ENCODE results near the gene PTPRD.

DNA sequence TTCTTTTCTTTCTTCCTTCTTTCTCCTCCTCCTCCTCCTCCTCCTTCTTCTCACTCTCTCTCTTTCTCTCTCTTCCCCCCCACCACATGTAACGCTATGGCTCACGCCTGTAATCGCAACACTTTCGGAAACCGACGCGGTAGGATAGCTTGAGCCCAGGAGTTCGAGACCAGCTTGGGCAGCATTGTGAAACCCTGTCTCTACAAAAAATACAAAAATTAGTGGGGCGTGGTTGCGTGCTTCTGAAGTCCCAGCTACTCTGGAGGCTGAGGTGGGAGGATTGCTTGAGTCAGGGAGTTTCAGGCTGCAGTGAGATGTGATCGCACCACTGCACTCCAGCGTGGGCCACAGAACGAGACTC lies 745 bp upstream of the GLDC start:
- PRO-cap, result no peak

DNA sequence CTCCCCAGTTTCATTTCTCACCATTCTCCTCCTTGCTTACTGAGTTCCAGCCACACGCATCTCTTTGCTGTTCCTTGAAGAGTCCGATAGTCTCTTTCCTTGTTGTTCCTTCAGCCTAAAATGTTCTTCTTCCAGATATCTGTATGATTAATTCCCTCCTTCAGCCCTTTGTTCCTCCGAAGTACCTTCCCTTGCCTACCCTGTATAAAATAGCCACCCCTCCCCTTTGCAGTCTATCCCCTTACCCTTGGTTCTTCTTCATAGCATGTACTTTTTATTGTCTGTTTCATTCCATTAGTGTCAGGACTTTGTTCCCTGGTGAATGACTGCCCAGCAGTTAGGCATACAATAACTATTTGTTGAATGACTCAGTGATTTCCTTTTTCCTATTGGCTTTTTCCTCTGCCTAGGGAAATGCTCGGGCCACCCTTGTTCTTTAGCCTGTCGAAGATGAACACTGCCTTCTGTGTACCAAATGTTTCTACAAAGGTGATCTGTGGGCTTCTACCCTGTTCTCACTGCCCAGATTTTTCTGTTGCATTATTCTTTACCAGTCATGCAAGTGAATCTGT lies 30.3 kb downstream of the KDM4C start:
- PRO-cap, result unidirectional peak, minus-strand start at position 324 of the sequence

GRCh38 chr9:7173217-7174095 lies 415.7 kb downstream of the KDM4C start:
- PRO-cap, result no peak

DNA sequence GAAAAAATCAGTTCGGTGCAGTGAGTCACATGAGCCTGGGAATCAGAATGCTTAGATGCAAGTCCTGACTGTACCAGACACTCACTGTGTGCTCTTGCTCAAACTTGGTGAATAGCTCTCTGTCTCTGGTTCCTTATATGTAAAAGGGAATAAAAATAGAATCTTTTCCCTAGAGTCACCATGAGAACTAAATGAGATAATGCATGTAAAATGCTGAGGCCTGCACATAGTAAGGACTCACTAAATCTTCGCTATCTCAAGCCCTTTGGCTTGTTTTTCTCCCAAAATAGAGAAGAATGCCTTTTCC lies 483.4 kb downstream of the DMAC1 start:
- PRO-cap, result no peak

GRCh38 chr9:10242368-10242619 lies 370.5 kb downstream of the PTPRD start:
- PRO-cap, result no peak

DNA sequence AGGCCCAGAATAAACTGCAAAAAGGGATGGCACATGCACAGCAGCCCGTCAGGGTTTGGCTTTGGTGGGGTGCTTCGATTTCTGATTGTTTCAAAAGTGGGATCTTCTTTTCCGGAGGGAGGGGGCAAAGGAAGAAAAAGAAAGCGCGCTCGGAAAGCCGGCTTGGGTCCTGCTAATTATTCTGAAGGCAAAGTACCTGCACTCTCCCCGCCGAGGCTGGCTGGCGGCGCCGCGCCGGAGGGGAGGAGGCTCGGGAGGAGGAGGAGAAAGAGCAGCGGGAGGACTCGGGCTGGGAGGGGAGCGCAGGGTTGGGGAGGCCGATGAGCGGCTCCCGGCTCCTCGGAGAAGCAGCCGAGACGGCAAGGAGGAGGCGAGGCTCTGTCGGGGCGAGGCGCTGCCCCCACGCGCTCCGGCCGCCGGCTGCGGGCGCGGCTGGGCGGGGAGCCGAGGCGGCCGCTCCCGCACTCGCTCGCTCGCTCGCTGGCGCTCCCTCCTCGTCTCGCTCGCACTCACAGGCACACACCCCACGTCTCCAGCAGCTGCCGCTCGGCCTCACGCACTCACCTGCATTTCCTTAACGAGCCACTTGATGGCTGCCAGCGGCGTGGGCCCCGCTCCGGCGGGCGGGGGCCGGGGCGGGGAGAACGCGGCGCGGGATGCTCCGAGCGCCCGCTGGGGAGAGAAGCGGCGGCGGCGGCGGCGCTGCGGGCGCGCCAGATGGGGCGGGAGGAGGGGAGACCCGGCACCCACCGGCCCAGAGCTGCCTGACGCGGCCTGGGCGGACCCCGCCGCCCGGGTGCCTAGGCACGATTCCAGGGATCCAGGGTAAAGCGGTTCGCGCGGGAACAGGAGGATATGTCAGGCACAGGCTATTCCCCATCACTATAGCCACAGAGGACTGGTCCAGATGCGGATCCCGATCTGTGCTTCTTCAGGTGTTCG lies at the start of gene PTPRD:
PTPRD (minus strand) TSS at position 511 of the 942 bp plus-strand sequence.
- PRO-cap, result no peak

DNA sequence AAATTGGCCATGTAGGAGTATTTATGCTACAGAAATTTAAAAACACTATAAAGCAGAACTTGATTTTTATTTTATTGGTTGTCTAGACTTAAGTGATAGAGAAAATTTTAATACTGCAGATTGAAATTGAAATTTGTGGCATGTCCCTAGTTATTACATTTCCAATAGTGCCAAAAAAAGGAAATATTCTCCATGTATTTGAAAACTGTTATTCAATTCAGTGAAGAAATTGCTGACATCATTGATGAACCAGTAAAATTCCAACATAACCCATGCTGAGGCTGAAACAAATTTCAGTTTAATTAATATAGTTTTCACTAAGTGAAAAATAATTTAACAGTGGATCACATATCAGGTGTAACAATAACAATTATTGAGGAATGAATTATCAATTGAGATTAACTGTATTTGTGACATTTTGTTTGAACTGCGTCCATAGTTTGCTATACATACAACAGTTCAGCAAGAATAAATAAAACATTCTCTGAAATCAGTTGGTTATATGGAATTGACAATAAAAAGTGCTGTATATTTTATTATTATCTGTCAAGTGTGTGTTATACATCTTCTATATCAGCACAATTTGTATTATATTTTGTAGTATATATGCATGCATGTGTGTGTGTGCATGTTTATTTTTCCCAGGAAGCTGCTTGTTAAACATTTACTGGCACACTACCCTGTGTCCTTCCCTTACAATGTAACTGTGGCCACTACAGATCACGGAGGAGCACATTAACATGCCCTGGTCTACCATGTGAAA lies 38.8 kb downstream of the LURAP1L start:
- PRO-cap, result no peak

DNA sequence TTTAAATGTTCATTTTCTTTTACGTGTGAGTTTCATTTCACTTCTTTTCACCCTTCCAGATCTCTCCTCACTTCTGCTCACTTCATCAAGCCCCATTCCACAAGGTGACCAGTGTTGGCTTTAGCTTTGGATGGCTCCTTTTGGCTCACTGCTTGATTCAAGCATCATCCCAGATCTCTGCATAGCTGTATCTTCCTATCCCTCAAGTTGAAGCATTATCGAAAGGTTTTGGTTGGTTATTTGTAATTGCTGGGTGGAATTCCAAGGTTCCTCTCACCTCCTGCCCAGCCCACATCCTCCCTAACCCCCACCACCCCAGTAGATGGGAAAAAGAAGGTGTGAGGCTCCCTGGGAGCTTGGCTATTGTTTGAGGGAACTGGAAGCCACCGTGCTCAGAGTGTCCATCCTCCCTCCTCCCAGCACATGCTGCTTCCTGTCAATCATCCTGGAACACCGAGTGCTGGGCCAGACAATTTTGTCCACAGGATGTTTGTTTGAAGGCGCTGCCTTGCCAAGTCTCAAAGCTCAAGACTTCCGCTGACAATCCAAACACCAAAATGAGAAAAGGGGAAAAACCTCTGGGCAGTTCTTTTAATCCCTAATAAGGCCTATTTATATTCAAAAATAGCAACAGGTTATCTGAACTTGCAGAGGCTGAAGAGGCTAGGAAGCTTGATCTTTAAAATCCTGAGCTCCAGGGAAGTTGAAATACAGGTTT lies 286.9 kb downstream of the NFIB start:
- PRO-cap, result no peak

- PRO-cap, result no peak
Measured at GRCh38 chr9:14200786-14201503, 113.0 kb downstream of the NFIB start.

DNA sequence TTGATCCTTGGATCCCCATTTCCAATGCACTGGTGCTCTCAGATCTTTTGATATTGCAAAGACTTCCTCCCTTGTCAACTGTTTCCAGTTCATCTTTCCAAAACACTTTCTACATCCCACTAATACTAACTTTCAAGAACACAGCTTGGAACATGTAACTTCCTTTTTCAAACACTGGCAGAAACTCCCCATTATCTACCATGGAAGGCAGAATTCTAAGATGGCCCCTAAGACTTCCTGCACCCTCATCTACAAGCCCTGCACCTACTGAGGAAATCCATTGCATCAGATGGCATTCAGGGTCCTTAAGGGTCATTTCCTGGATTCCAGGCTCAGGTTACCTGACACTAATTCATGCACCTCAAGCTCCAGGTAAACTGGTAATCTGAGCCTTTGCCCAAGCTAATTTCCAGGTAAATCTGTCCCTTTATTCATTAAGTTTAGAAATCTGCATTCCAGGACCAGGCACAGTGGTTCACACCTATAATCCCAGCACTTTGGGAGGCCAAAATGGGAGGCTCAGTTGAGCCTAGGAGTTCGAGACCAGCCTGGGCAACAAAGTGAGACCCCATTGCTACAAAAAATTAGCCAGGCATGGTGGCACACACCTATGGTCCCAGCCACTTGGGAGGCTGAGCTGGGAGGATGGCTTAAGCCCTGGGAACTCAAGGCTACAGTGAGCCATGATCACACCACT lies 91.7 kb downstream of the NFIB start:
- PRO-cap, result no peak

DNA sequence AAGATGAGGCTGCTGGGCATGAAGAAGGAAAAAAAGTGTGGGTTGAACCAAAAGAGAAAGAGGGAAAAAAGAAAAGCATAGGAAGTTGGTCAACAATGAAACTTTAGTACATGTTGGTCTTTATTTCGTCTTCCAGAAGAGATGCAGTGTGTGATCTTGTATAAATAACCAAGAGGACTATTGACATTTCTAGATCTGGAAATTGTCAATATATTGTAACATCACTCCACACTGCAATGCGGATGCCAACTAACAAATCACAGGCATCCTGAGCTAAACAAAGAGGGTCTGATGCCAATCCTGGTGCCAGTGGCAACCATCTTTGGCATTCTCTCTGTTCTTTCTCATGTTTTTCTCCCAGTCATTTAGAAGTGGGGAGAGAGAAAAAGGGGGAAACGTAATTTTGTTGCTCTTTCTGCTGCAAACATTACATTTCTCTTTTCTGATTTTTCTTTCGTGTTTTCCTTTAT lies 9.7 kb downstream of the NFIB start:
- PRO-cap, result no peak

GRCh38 chr9:14320021-14320745 lies 6.2 kb upstream of the NFIB start:
- PRO-cap, result bidirectional peak, plus-strand start at chr9:14320453, minus-strand start at chr9:14320326

GRCh38 chr9:14349738-14350523 lies 36.0 kb upstream of the NFIB start:
- PRO-cap, result bidirectional peak, plus-strand start at chr9:14349960, minus-strand start at chr9:14349867; unidirectional peak, minus-strand start at chr9:14350464

DNA sequence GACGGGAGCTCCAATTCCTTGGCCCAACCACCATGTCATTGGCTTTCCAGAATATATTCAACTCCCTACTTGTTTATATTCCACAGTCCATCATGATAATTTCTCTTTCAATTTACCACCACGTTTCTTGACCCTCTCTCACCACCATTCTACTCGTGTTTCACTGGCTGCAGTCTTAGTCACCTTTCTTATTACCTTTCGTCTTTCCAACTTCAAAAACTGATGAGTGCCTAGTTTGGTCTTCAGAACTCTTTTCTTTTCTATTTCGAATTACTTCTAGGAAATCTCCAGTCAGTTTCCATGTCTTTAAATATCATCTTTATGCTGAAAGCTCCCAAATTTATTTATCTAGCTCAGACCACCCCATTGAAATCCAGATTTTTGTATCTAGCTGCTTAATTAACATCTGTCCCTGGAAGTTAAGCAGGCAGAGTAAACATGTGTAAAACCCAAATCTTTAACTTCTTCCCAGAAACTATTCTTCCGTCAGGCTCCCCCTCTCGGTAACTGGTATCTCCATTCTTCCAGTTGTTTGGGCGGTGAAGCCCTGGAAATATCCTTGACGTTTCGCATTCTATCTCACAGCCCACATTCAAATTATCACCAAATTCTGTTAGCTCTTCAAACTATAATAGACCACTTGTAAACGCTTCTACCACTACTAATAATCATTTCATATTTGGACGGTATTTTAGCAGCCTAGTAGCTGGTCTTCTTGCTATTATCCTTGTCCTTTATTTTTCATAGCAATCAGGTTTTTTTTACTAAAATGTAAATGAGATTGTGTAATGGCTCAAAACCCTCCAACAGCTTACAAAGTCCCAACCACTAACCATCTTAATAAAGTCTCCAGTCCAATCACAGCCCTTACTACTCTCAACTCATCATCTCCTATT lies 45.4 kb downstream of the ZDHHC21 start:
- PRO-cap, result no peak

GRCh38 chr9:15330502-15331057 lies 23.6 kb upstream of the TTC39B start:
- PRO-cap, result no peak

GRCh38 chr9:15423358-15423696 lies 651 bp downstream of the SNAPC3 start:
- PRO-cap, result no peak

DNA sequence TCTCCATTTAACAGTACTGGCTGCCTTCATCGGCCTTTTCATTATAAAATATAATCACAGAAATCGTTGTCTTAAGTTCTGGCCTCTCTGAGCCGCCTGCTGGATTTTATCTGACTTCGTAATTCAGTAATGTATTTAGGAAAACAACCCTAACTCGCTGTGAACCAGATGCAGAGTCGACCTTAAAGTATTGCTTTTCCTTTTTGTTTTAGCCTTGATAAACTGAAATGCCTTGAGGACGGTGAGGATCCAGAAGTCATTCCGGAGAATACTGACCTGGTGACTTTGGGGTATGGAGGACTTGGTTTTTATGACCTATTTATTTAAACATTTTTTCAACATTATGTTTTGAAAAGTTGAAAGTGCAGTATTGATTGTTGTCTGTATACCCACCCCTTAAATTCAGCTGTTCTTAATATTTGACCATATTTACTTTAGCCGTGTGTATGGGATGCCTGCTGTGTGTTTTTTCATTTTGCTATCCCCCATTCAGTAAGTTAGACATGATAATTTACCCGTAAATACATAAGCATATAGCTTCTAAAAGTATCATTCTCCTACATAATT lies 1.1 kb downstream of the SNAPC3 start:
- PRO-cap, result no peak

- PRO-cap, result no peak
Measured at GRCh38 chr9:15513854-15514097, 3.0 kb upstream of the PSIP1 start.

GRCh38 chr9:15571529-15571793 lies 18.6 kb downstream of the CCDC171 start:
- PRO-cap, result no peak

DNA sequence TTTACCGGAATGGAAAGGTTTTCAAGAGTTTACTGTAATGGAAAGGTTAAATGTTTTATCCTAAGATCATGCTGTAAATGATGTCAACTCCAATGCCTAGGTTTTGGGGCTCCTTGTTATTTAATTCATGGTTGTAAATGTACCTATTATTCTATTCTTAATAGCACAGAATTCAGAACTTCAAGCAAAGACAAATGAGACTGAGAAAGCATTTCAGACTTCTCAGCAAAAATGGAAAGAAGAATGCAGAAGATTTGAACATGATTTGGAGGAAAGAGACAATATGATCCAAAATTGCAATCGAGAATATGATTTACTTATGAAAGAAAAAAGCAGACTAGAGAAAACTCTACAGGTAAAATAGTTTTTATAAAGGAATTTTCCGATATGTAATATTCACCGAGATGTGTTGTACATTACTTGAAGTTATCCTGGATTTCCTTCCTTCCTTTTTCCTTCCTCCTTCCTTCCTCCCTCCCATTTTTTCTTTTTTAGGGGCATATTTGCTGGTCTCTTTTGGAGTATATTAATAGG lies 38.4 kb downstream of the CCDC171 start:
- PRO-cap, result no peak